ENCODE measurements around a stretch of chr1.

GRCh38 chr1:9249192-9250434 is 15.0 kb downstream of the H6PD start:
- PRO-cap, result bidirectional peak, plus-strand start at chr1:9249646, minus-strand start at chr1:9249513; unidirectional peak, plus-strand start at chr1:9249646

- PRO-cap, result unidirectional peak, minus-strand start at chr1:9320352
Observed at GRCh38 chr1:9319466-9320632, 27.2 kb downstream of the SPSB1 start.

DNA sequence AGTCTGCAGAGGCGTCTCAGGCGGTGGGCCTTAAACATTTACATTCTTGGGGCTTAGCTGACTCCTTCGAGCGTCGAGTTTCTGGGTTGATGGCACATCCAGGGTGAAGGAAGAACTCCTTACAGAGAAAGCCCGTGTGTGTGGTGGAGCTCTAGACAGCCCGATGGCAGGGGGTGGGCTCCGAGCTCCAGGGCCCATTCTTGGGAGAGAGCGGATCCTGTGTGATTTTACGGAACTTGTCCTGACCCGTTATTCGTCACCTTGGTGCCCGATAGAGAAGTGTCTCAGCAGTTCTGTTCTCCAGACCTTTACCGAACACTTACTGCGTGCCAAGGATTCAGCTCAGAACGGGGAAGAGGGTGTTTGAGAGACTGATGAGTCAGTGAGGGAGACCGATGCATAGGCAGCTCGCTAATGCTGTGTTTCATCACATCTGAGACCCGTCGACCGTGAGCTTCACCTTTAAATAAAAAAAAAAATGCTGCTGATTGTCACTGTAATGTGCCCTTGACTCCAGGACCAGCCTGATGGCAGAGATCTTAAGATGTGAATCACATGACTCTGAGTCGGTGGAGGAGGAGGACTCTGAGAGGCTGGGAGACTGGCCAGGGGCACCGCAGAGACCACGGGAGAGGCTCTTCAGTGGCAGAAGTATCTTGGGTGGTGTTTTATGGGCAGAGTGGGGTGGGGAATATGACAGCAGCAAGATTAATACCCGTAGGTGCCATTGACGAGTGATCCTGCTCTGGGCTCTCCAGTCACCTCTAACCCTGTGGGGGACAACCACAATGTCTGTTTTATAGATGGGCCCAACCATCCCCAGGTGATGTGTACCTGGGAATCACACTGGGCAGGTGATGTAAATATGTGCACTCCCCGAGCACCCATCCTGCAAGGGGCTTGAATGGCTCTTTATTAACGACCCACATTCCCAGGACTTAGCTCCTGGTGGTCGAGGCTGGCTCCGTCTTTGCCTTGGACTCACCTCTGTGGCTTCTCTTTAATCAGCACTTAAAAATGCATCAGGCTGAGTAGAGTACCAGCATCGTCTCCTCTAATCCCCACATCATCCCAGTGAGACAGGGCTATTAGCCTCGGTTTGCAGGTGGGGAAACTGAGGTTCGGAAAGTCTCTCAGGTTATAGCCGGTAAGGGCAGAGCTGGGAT is 28.9 kb downstream of the SPSB1 start:
- PRO-cap, result no peak

DNA sequence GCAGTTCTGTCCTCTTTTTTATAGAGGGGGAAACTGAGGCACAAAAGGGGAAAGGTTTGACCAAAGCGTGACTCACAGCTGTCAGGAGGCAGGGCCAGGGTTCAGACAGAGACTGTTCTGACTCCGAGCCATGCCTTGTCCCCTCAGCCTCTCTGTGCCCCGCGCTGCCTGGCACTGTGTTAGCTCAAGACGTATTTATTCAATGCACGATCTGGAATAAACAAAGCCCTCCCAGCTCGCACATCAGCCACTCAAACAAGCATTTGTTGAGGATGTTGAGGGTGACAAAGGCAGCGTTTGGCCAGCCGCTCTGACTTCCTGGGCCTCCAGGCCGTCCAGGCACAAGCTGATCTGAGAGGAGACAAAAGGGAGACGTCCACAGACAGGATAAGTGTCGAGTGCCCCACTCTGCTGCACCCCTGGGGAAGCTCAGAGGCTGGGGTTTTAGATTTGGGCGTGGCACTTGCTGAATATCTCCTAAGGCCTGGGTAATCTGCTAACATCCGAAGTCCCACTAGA is 95.7 kb downstream of the SPSB1 start:
- PRO-cap, result no peak

DNA sequence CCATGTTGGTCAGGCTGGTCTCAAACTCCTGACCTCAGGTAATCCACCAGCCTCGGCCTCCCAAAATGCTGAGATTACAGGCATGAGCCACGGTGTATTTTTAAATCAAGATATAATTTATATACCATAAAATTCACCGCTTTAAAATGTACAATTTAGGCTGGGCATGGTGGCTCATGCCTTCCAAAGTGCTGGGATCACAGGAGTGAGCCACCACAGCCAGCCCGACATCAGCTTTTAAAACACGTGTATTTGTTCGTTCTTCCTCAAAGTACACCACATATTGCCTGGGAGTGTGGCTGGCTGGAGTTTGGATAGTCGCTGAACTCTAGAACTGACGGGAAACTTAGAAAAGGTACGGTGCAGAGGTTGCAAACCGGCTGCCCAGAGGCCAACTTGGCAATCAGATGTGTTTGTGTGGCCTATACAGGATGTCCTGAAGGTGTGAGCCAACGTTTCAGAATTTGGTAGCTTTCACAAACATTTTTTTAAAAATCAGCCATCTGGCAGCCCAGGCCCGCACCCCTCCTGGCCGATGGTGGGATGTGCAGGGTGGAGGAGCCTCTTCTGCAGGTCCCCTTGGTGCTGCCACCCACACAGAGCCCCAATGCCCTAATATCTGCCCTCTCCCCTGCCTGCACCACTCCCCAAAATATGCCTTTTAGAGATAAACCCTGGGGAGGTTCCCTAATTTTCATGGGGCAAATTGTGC is 73.7 kb upstream of the SLC25A33 start:
- PRO-cap, result no peak

DNA sequence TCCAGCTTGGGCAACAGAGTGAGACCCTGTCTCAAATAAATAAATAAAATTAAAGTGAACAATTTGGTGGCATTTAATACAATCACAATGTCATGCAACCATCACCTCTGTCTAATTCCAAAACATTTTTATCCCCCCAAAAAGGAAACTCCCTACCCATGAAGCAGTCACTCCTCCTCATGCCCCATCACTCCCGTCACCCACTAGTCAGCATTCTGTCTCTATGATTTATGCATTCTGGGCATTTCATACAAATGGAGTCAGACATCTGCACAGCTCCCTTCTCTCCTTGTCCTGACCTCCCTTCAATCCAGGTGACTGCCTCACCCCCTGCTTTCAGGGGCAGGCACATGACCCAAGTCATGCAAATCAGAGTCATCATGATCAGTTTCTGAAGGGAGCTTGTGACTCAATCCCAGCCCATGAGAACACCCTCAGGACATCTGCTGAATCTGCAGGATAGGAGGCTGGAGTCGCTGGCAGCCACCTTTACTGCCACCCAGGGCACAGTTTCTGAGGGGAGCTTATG is 62.6 kb upstream of the SLC25A33 start:
- PRO-cap, result no peak

DNA sequence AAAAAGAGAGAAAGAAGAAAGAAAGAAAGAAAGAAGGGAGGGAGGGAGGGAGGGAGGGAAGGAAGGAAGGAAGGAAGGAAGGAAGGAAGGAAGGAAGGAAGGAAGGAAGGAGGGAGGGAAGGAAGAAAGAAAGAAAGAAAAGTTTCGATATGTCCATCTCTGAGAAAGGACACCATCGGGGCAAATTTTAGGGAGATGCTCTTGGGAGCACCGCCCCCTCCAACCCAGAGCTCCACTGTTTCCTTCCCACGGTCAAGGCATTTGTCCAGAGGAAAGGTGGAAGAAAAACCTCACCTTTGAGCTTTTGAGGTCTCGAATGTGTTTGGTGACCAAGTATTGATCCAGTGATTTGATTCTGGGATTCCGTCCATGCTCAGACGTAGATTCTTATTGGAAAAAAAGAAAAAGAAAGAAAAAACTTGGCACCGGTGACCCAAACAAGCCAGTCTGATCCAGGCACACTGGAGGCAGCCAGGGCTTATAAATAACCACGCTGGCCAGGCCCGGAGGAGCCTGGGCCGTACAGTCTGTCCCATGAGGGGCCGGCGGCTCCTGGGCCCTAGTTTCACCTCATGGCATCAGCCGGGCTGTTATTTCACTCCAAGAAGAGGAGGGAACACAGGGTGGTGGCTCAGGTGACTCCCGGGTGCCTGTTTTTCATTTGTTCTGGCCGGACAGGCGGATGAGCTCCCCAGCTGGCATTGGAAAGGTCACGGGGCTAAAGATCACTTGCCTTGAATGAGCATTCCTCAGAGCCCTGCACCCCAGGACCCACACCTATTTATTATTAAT is 36.1 kb upstream of the SLC25A33 start:
- PRO-cap, result no peak

GRCh38 chr1:9687002-9687993 is 35.8 kb downstream of the PIK3CD start:
- PRO-cap, result no peak

- PRO-cap, result no peak
Observed at GRCh38 chr1:9723801-9724587, 72.5 kb downstream of the PIK3CD start.

GRCh38 chr1:9998797-9999186 is 1.8 kb downstream of the RBP7 start:
- PRO-cap, result no peak

DNA sequence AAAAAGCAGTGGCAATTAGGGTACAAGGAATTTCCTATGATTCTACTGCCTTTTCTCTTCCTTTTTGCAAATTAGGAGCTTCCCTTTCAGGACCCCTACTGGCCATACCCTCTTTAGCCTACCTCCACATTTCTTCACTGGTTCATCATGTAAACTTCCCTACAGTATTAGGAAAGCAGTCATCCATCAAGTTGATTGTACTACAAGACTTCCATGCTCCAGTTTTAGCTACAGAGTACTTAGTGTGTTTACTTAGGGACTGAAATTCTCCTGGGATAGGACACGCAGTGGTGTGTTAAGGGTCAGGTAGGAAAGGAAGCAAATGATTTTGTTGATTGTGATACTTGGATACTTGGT is 1.7 kb downstream of the UBE4B start:
- PRO-cap, result no peak

GRCh38 chr1:10108358-10108843 is 75.6 kb downstream of the UBE4B start:
- PRO-cap, result no peak

GRCh38 chr1:10170822-10171451 is 39.4 kb upstream of the KIF1B start:
- PRO-cap, result no peak

- PRO-cap, result no peak
Observed at GRCh38 chr1:10387418-10388213, 11.2 kb upstream of the PGD start.

DNA sequence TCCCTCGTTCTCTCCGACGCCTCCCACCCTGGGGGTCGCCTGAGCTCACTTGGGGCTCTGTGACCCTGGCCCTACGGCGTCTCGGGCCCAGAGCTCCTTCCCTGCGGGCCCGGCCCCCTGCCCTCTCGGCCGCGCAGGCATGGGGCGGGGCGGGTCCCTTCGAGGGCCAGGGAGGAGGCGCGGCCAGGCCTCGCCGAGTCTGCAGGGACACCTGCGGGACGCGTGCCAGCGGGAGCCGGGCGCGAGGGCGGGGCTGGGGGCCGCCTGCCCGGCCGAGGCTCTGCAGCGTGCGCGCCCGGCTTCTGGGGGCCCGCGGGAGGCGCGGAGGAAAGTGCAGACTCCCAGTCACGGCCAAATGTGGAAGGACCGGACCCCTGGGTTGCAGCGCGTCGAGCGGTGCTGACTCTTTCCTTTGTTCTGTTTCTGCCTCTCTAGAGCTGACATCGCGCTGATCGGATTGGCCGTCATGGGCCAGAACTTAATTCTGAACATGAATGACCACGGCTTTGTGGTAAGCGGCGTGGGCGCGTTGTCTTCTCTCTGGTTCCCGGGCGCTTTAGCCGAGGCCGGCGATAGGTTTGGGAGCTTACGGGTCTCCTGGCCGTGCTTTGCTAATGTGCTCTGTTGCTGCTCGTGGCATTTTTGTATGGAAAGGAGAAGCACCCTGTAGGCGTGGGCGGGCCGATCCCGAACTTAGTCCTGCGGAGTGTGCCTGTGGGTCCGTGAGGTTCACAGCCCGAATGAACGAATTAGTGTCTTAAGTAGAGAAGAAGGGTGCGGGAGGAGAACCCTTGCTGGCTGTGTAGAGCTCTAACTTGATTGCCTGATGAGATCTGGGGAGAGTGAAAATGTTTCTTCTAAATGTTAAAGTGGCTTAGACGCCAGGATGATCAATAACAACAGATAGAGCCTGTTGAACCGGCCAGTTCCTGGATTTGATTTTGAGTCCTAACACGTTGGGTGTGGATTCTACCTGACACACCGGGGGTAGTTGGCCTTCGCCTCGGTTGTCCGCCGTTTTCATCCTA is 644 bp downstream of the PGD start:
- PRO-cap, result bidirectional peak, plus-strand start at position 195 of the sequence, minus-strand start at position 133 of the sequence

DNA sequence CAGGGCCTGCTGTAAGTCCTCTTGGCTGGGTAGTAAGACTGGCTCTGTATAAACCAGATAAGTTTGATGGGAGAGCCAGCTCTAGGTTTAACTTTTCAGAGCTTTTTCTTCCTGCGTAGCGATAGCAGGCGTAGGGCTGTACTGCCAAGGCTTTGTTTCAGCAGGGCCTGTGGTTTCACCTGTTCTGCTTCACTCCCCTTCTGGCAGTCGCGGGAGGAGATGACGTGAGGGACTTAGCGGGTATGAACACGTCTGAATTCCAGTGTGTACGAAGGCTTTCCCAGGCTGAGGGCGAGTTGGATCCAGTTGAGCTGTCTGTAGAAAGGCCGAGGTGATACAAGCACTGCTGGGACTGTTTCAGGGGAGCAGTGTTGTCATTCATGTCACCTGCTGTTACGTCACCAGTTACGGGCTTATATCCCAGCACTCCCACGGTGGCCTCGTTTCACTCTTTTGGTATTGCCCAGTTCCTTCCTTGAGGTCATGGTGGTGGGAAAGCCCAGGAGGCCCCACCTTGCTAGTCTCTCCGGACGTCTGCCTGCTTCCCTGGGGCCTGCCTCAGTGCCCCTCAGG is 21.2 kb downstream of the PEX14 start:
- PRO-cap, result no peak

- PRO-cap, result no peak
Observed at GRCh38 chr1:10671845-10672570, 124.4 kb downstream of the CASZ1 start.

DNA sequence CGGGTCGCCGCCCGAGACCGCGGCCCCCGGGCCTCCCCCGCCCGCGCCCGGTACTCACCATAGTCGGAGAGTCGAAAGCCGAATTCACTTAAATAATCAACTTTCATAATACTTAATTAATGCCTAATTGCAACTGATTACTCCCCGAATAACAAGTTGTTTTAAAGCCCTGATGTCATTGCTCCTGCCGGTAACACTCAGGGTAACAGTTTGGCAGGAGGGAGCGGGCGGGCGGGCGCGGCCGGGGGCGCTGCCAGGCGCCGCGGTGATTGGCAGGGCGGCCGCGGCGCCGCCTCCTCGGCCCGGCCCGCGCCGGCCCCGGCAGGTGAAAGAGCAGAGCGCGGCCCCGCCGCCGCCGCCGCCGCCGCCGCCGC is 102.2 kb downstream of the CASZ1 start:
- PRO-cap, result bidirectional peak, plus-strand start at position 324 of the sequence, minus-strand start at position 271 of the sequence

DNA sequence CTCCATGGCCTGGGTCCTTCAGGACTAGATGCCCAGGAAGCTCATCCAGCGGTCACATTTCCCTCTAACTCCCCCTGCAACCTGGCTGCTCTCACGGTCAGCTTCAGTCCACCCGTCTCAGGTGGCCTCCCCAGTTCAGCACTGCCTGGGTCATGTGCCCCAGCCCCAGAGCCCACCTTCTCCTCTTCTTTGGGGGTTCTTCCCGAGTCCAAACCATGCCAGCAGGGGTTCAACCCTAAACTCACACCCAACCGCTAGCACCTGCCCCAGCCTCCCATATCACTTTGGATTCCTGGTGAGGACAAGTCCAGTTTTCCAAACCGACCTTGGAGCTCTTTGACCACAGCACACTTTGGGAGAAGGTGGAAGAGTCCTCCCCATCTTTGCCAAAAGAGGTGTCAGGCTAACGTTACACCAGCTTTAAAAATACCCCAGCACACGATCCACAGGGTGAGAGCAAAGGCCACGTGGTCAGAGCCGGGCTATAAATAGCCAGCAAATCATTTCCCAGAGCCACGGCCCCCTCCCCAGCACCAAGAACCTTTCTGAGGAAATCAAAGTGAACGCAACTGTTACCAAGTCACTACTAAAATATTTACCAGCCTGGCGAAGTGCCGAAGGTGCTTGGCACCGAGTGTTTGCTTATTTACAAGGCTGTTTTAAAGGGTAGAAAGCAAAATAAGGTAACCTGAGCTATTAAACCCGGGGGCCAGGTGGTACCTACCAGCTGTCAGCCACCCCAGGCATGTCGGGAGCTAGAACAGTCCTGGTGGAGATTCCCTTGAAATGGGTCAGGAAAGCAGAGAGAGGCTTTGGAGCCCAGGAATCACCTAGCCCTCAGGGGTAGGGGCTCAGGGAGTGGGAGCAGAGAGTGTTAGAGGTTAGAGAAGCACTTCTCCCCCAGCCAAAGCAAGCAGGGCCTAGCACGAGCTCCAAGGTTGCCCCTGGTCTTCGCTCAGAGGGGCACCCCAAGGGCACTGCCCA is 72.4 kb downstream of the CASZ1 start:
- PRO-cap, result no peak

DNA sequence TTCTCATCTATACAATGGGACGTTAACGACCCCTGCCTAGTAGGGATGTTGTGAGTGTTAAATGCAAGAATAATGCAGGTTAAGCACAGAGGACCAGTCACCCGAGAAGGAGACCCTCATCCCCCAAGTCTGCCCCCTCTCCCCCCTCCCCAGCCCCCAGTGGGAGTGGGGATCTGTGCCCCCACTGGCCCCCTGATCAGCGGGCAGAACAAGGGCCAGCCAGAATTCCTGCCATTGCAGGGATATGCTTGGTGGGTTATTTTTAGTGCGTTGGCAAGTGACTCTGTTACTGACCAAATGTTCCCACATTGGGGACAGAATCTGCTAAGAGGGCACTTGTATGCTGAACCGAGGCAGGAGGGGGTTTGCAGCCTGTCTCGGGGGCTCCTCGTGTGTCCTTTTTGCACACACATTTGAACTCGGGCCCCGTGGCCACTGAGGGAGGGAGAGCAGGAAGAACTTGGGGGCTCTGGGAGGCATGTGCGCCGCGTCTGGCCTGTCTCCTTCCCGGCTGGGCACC is 66.3 kb upstream of the CASZ1 start:
- PRO-cap, result no peak

Data from ileum (tissue), 1 donor.